Subcutaneous preadipocyte (primary cell): ENCODE measurements around a stretch of chr12.

DNA sequence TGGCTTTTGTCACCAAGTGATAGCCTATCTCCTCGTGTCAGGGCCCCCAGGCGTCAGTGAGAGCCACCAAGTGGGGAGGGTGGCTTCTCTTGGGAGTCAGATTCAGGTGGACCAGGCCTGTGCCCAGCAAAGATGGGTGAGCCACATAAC lies 8.4 kb upstream of the MYL2 start:
- CAGE, long polyA plus RNA: no peak

DNA sequence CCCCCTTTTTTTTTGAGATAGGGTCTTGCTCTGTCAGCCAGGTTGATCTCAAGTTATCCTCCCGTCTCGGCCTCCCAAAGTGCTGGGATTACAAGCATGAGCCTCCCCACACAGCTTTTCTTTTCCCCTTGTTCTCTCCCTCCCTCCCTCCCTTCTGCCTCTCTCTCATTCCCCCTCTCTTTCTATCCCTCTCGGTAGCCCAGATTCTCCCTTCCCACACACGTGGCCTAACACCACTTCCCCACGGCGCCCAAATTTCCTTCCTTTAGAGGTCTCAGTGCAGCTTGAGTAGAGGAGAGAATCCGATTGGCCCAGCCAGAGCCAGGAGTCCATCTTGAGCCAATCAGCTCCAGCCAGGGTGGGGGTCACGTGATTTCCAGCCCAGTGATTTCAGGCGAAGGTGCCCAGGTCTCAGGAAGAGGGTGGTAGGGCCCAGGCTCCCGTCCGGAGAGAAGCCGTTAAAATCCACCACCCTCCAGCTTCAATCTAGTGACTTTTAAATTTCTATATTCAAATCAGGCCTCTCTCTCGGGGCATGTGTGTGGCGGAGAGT lies 45.1 kb upstream of the MYL2 start:
- CAGE, long polyA plus RNA: no peak

GRCh38 chr12:110965964-110966604 lies 45.7 kb upstream of the MYL2 start:
- CAGE, long polyA plus RNA: no peak

GRCh38 chr12:111033333-111033668 lies 664 bp upstream of the CUX2 start:
- CAGE, long polyA plus RNA: no peak

DNA sequence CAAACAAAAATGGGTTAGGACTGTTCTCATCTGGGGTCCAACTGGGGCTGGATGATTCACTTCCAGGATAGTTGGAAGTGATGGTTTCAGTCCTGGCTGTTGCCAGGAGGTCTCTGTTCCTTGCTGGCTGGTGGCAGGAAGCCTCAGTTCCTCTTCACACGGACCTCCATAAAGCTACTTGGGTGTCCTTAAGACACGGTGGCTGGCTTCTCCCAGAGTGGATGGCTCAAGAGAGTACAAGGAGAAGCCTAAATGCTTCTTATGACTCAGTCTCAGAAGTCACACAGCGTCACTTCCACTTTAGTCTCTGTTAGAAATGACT lies 6.4 kb upstream of the SH2B3 start:
- CAGE, long polyA plus RNA: no peak

DNA sequence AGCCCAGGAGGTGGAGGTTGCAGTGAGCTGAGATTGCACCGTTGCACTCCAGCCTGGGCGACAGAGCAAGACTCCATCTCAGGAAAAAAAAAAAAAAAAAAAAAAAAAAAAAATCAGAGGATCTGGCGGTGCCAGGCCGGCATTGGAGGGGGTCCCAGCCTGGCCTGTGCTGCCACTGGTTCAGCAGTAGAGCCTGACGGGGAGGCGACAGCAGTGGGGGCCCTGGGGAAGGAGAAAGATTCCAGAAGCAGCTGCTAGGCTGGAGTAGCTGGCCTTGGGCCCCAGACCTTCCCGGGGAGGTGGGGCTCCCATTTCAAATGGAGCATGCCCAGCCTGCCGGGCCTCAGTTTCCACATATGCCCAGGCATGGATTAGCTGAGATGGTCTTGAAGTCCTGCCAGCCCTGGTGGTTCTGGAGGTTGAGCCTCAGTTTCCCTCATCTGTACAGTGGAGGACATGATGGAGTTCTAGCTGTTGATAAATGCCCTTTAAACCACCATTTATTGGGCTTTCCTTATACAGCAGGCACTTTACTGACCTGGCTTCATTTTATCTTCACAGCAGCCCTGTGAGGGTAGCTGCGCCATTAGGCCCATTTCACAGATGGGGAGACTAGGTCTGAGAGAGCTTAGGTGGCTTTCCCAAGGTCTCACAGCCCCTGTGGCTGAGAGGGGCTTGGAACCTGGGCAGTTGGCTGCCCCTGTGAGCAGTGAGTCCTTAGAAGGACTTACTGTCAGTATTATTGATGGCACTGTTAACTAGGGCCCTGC lies 21.8 kb downstream of the SH2B3 start:
- CAGE, long polyA plus RNA: no peak

DNA sequence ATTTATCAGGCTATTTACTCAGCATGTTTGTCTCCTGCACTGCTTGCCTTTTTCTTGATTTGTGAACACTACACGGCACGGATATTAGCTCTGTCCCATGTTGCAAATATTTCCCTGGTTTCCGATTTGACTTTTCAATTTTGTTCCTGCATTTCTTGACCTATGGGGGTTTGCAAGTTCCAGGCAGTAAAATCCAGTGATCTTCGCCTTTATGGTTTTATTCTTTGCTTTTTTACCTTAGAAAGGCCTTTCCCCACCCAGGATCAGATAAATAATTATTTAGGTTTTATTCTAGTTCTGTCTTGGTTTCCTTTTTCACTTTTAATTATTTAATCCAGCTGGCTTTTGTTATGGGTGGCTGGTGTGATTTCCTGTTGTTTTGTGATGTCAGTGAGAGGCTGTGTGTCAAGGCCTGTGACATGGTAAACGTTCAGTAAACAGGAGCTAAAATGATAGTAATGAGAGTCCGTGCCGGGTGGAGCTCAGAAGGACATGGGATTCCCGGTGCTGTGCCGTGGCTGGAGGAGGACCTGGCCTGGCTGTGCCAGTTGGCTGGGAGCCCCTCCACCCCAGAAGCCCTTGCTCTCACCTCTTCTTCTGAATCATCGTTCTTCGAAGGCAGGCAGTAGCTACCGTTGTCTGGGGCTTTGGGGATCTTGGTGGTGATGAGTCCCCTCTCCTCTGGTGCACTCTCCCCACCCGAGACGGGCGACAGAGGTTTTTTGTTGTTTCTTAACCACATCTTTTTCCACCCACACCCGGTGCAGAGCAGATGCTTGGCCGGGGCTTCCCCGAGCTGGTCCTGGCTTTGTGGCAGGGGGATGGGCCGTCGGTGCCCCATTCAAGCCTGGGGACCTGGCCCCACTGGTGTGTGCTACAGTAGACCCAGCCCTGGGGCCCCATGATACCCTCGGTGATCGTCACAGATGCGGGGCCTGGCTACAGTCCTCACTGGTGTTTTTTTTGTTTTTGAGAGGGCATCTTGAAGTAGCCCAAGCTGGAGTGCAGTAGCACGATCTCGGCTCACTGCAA lies 29.0 kb downstream of the SH2B3 start:
- CAGE, long polyA plus RNA: no peak

DNA sequence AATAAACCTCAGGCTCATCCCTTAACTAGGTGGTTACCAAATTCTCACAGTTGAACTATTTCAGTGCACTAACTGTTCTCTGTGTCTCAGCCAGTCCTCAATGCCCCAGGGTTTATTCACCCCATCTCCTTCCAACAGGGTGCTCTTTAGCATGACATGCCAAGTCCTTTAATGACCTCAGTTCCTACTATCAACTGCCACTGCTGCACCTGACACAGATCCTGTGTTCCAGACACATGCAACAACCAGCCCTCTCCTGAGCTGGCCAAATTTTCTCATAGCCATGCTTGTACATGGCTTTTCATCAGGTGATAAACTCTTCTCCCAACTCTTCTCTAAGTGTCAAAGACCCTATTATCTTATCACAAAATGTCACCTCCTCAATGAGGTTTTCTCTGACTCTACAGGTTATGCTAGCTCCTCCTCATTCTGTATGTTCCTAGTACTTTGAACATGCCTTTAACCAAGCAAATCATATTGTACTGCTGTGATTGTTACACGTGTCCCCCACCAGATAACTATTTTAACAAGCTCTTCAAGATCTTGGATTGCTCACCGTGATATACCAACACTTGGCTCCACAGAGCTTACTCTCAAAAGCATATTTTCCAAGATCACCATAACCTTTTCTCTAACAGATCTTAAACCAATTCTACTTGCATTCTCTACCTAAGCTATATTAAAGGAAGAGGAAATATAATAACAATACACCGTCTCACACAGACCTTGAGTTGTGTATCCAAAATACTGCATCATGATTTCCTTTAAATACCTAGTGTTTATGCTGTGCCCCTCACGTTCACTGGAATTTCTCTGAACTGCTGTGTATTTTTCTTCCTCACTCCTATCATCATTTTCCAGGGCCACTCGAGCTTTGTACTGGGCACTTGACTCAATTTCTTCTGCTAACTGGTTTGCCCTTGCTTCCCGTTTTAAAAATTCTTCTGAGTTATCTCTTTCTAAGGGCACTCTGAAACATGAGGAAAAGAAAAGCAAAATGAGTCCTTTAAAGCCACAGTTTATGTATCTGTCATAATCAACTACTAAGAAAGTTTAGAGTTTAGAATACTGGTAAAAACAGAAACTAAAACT lies 79.7 kb downstream of the ATXN2 start:
- CAGE, long polyA plus RNA: no peak

DNA sequence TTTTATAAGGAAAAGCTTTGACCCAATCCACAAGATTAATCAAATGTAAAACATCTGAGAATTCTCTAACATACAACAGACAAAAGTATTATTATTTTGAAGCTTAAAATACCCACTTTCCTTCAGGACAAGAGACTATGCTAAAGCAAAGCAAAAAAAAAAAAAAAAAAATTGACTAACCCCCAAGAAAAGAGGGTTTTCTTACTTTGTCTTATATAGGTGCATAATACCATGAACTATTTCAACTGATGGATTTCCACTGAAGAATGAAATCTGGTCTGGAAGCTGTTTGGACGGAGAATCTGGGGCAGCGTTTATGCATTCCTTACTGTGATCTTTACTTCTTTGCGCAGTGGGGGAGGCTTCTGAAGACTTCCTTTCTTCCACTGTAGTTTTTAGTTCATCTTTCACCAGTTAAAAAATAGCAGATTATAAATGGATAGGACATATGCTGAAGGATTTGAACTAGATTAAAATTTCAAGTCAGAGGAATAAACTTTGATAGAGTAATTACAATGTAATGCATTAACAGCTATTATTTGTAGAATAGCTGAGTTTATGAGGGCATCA lies 4.2 kb downstream of the BRAP start:
- CAGE, long polyA plus RNA: no peak

GRCh38 chr12:111767043-111767743 lies 460 bp downstream of the ALDH2 start:
- CAGE, long polyA plus RNA: no peak

- CAGE, long polyA plus RNA: no peak
These were observed 353 bp upstream of the MAPKAPK5 start for GRCh38 chr12:111841783-111841967.

DNA sequence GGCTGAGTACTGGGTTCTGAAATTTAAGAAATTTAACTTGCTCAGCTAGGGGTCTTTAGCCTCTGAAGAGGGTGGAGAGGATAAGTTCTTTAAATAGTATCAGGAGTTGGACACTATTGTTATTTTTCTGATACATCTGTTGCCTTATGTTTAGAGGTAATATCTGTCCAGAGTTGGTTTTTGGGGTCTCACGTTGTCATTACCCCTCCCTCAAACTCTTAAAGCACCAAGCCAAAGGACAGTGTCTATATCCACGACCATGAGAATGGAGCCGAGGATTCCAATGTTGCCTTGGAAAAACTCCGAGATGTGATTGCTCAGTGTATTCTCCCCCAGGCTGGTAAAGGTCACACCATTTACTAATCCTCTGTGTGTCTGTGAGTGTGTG lies 46.6 kb downstream of the MAPKAPK5 start:
- CAGE, long polyA plus RNA: no peak

- CAGE, long polyA plus RNA: no peak
These were observed 44.6 kb downstream of the TRAFD1 start for GRCh38 chr12:112169727-112170518.

DNA sequence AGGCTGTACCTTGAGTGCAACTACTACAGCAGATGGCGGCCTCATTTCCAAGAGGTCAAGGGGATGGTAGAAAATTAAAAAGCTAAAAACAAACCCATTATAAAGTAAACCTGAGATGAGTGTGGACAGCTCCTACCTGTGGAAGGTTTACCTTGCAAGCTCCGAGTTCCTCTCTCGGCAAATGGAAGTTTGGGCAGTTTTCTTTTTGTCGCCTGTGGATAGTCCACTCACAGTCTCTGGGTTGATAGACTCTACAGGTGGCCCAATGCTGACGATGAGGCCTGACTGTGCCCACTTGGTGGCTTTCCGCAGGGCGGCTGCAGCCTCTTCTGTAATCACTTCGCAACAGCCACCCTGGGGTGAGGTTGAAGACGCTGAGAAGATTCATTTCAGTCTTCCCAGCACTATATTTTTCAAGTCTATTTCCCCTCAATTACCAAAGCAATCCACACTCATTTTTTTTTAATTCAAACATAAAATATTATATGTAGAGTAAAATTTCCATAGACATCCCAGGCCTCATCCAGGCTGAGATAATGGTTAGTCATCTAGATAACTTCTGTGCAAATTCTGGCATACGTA lies 106.1 kb downstream of the TRAFD1 start:
- CAGE, long polyA plus RNA: no peak

DNA sequence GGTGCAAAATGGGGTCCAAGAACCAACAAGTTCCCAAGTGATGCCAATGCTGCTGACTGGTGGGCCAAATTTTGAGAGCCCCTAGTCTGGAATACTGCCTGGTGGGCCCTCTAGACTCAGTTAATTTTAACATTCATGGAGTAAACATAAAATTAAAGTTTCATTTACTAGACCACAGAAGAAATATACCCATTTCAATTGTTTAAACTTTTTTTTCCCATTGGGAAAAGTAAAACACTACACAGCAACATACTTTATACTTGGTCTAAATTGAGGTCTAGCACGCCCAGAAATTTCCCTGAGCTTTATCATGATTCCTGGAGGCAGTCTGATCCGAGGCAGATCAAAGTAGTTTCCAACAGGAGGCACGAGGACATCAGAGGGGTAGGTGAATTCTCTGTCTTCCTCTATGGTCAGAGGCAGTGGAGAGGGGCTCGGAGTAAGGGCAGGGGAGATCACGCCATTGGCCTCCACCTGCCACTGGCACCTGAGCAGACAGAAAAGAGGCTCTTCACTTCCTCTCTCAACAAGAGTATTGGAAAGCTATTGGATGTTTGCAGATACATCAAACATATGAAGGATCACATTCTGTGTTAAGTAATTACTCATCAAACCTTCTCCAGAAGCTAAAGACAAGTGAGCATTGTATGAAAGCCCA lies 124.7 kb downstream of the TRAFD1 start:
- CAGE, long polyA plus RNA: no peak

DNA sequence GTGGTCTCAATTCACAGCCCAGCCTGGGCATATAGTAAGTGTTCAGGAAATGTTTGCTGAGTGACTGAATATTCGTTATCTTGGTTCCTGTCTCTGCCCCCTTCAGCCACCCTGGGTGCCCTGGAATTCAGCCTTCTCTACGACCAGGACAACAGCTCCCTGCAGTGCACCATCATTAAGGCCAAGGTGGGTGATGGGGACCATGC lies 27.8 kb upstream of the OAS1 start:
- CAGE, long polyA plus RNA: no peak

DNA sequence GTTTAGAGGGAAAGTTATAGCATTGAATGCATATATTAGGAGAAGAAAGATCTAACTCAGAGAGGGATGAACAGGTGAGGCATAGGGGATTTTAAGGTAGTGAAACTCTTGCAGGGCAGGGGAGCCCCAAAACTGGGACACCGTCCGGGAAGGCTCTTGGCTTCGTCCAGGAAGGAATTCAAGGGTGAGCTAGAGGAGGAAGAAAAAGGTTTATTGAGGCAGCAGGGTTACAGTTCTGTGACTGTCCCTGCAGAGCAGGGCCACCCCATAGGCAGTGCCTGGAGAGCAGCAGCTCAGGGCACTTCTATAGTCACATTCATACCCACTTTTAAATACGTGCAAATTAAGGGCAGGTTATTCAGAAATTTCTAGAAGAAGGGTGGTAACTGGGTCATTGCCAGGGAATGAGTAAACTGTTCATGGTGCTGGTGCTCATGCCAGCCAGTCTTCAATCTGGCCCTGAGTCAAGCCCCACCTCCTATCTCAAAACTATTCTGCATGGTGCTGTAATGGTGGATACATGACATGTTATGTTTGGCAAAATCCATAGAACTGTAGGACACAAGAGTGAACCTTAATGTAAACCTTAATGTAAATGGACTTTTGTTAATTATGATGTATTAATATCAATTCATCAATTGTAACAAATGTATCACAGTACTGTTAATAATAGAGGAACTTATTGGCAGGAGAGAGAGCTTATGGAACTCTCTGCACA lies 1.1 kb upstream of the OAS1 start:
- CAGE, long polyA plus RNA: no peak

DNA sequence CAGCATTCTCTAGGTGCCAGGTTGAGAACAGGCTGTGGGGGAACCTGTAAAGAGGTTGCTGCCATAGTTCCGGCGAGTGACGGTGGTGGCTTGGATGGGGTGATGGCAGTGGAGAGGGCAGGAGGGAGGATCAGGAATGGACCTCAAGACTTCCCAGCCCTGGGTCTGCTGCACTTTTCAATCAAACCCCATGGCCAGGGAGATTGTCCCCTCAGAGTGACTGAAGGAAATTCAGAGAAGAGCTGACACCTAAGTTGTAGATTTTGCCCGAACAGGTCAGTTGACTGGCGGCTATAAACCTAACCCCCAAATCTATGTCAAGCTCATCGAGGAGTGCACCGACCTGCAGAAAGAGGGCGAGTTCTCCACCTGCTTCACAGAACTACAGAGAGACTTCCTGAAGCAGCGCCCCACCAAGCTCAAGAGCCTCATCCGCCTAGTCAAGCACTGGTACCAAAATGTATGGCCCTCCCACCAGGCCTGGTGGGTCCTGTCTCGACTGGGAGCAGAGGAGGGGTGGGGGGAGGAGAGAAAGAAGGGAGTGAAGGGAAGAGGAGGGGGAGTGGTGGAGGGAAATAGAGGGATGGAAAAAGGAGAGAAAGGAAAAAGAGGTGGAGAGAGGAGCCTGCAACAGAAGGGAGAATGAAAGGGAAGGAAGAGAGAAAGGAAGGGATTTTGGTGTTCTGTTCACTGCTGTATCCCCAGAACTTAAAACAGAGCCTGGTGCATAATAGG lies 4.2 kb downstream of the OAS1 start:
- CAGE, long polyA plus RNA: no peak

- CAGE, long polyA plus RNA: no peak
These were observed 20.7 kb downstream of the OAS2 start for GRCh38 chr12:112998879-112999612.

GRCh38 chr12:113186515-113186983 lies 1.0 kb downstream of the RITA1 start:
- CAGE, long polyA plus RNA: no peak